ENCODE measurements around the gene TP53I13.

DNA sequence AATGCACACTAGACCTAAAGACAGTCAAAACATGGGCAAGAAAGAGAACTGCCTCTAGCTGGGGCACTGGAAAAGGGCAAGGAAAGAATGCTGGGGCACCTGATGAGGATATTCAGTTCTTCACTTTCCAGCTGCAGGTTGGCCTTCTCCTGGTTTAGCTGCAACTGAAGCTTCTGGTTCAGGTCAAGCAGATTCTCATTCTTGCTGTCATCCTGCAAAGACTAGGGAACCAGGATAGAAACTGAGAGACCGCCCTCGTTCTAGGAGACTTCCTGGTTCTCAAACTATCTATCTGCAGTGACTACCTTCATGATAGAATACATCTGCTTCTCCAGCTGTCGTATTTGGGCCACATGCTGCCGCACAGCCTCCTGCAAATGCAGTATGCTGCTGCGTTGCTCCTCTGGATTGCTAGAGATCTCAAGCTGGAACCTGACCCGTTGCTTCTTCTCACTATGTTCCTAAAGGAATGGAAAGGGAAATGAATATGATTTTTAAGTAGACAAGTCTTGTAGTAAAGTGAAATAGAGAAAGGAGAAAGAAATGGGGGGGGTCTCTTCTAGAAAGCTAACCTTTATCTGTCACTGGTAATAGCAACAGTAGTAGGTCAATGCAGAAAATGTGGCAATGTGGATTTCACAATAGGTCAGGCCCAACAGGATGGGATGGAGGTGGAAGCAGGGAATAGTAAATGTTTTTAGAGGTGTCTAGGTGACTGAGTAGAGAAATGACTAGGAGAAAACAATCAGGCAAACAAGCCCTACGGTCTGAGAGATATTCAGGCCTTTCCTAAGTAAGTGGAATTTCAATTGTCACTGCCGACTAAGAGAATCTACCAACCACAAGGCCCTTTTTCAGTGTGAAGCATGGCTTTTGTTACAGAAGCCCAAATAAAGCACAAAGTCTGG lies 5.8 kb upstream of the RSKR start:
- PRO-cap, result no peak
- RAMPAGE, long total RNA, 4 experiments, result start-site peak on the minus strand in 1 of 4 experiments, centred at position 284 of the sequence, 23 reads per replicate

DNA sequence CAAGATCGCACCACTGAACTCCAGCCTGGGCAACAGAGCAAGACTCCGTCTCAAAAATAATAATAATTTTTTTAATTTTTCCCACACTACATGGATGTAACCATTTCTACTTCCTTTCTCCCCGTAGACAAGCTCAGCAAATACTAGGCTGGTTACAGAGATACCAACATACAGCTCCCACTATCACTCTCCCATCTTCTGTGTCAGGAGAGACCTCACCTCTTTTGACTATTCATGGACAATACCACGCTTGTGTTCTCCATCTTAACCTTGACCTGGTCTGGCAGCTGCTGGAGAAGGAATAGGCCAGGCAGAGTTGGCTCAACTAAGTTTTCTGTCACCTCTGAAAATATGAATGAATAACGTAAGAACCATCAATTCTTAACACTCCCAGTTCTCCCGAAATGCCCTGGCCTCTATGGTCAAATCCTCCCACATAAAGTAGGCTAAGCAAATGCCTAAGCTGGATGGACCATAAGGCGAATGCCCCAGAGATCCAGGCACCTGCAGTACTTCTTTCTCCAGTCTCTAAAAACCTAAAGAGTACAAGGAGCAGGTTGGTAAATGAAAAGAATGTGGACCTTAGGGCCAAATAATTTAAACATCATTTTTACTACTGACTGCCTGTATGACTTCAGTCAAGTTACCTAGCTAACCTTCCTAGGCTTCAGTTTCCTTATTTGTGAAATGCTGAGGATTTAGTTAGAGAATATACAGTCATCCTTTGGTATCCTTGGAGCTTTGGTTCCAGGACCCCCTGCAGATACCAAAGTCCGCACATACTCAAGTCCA lies 4.4 kb downstream of the BLTP2 start:
- PRO-cap, result no peak
- RAMPAGE, long total RNA, 4 experiments, result no peak in any of the 4 experiments

GRCh38 chr17:28646655-28647211 lies 1.8 kb upstream of the BLTP2 start:
- PRO-cap, result no peak
- RAMPAGE, long total RNA, 4 experiments, result no peak in any of the 4 experiments

GRCh38 chr17:28673761-28674142 lies 11.7 kb downstream of the SUPT6H start:
- PRO-cap, result no peak
- RAMPAGE, long total RNA, 4 experiments, result no peak in any of the 4 experiments

- PRO-cap, result no peak
- RAMPAGE, long total RNA, 4 experiments, result no peak in any of the 4 experiments
Measured at GRCh38 chr17:28721110-28721968, 1.6 kb downstream of the RPL23A start.

- PRO-cap, result no peak
- RAMPAGE, long total RNA, 4 experiments, result no peak in any of the 4 experiments
Measured at GRCh38 chr17:28757657-28758444, 14.0 kb downstream of the TRAF4 start.

DNA sequence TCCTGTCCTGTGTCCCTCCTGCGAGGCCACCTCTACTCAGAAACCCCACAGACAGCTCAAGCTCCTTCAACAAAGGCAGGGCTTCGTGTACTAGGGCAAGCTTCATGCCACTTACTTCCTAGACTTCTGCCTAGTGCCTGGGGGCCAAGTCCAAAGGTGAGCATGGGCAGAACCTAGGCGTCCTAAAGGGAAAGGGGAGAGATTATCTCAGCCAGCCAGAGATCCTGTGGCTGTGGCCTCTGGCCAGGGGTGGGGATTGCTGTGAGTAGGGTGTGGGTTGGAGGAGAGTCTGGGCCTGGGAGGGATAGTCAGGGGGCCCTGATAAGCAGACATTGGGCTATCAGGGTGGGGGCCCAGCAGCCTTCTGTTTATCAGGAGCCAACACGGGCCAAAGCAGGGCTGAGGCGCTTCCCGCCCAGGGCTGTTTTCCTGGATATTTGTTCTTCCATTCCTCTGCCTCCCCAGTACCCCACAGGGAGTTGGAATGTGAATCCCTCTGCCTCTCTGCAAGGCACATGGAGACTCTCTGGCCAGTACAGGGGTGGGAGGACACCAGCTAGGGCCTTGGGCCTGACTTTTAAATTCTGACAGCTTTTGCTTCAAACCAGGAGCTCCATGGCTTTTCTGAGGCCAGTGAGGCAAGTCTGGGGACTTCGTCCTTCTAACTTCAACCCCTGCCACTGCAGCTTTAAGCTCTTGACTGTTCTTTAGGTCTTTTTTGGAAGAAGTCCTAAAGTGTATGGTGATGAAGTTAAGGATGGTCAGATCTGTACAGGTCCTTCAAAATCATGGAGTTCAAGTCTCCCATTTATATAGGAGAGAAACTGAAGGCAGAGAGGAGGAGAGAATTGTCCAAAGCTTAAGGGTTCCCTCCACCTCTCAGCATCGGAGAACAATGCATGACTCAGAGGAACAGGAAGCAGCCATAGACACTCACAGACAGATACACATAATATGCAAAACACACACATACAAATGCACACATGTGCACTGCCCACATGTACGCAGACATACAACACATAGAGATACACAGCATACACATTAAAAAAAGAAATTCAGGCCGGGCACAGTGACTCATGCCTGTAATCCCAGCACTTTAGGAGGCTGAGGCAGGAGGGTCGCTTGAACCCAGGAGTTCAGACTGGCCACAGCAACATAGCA lies 10.7 kb downstream of the ERAL1 start:
- PRO-cap, result no peak
- RAMPAGE, long total RNA, 4 experiments, result no peak in any of the 4 experiments

DNA sequence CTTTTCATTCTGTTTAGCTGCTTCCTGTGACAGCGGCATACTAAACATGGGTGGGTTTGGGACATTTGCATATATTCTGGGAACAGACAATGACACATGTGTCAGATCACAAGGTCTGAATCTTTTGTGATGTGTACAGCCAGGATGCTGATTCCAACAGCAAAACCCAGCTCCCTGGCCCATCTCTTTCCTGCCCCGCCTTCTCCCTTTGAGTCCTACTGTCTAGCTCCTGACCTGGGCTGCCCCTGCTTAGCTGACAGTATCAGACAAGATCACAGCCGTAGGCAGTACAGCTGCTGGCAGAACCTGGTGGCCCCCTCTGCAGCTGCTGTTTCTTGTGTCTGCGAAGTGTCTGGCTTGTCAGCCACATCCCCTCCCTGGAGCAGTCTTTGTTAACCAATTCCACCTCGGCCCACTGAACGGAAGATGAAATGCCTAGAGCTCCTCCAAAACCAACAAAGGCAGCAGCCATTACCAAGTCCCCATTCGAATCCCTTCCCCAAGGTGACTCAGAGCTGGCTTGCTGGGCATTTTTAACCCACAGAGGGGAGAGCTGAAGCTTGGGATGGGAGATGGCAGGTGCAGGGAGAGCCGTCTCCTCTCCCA lies 5.6 kb downstream of the PIPOX start:
- PRO-cap, result no peak
- RAMPAGE, long total RNA, 4 experiments, result no peak in any of the 4 experiments

DNA sequence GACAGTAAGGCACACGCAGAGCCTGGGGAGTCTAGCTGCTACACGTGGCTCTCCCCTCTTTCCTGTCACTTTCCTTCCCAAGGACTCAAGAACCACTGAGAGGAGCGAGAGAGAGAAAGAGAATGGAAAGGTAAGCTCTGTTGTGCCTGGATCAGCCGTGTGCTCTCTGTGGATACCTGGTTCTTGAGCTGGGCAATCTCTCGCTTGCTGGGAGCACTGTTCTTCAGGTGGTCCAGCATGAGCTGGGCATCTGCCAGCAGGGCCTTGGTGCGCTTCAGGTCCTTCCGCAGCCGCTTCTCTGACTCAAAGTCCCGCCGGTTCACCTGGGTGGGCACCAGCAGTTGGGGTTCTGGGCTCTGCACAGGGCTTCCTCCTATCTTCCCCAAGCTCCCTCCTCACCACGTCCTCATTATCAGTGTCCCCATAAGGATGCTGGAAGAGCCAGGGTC lies 49.8 kb downstream of the PIPOX start:
- PRO-cap, result no peak
- RAMPAGE, long total RNA, 4 experiments, result start-site peak on the minus strand in 1 of 4 experiments, centred at position 255 of the sequence, 129 reads per replicate

DNA sequence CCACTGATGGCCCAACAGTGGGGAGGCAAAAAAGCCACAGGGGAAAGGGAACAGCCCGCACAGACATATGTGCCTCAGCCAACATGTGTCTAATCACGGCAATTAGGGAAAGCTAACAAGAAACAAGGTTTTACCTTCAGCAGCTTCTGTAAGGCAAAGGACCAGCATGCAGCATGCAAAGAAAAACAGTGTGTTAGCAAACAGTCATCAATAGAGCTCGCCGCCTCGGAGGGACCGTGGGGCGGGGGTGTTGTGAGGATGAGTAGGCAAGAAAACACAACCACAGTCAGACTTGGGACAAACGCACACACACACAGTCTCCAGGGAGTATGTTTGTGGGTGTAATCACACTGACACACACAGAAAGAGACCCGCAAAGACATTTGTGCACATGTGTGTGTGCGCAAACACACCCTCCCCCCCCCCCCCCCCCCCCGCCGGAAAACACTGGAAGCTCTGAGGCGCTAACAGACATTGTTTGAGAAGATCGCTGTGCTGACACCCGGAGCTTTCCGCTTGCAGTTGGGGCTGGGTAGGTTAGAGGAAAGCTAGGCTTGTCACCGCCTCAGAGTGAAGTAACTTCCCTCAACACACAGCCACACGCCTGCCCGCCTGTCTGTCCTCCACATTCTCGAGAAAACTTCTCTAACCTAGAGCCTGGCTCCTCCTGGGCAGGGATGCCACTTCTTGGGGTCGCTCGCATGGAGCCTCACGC lies 63.7 kb downstream of the MYO18A start:
- PRO-cap, result no peak
- RAMPAGE, long total RNA, 4 experiments, result no peak in any of the 4 experiments

DNA sequence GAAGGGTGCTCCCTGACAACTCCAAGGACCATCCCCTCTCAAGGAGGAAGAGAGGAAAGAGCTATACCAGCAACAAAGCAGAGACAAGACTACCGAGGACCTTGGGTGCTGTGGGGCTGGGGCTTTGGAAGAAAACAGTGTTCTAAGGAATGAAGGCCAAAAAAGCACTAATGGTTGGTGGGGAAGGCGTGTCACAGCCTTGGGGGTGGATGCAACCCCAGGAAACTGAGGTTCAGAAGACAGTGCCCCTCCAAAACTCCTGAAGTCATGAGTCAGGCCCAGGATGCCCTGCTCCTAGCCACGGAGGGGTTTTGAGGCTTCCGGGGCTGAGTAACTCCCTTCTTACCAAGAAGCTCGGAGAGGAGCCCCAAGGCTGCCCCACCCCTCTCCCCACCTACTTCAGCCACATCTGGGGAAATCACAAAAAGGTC lies 40.3 kb downstream of the MYO18A start:
- PRO-cap, result no peak
- RAMPAGE, long total RNA, 4 experiments, result no peak in any of the 4 experiments

- PRO-cap, result no peak
- RAMPAGE, long total RNA, 4 experiments, result no peak in any of the 4 experiments
Measured at GRCh38 chr17:29148197-29149498, 31.6 kb downstream of the MYO18A start.

DNA sequence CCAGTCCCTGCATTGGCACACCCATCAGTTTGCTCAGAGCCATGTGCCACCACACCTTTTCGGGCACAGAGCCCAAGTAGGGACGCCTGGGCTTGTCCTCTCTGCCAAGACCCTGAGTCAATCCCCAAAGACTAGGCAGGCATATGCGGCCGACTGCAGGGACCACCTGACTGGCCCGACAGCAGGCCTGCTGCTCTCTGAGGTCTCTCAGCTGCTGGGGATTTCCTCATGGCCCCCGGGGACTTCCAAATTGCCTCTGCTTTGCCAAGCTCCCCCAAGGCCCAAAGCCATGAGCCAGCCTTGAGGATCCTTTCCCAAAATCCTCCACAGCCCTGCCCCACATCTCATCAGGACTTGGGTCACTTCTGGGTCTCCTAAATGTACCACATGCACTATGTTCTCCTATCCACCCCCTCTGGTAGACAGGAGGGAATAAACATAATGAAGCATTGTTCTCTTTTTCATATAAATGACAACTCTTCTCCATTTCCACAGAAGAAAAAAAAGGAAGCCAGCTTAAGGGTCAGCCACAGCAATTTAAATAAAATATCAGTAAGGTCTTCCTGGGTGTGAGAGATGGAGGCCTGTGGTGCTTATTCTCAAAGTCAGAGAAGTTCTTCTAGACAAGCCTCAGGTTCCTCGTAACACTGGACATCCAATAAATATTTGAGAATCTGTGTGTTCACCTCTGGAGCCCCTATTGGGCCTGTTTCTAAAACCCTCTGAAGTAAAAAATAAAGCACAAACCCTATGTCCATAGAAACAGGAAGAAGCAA lies 30.5 kb downstream of the MYO18A start:
- PRO-cap, result no peak
- RAMPAGE, long total RNA, 4 experiments, result no peak in any of the 4 experiments

DNA sequence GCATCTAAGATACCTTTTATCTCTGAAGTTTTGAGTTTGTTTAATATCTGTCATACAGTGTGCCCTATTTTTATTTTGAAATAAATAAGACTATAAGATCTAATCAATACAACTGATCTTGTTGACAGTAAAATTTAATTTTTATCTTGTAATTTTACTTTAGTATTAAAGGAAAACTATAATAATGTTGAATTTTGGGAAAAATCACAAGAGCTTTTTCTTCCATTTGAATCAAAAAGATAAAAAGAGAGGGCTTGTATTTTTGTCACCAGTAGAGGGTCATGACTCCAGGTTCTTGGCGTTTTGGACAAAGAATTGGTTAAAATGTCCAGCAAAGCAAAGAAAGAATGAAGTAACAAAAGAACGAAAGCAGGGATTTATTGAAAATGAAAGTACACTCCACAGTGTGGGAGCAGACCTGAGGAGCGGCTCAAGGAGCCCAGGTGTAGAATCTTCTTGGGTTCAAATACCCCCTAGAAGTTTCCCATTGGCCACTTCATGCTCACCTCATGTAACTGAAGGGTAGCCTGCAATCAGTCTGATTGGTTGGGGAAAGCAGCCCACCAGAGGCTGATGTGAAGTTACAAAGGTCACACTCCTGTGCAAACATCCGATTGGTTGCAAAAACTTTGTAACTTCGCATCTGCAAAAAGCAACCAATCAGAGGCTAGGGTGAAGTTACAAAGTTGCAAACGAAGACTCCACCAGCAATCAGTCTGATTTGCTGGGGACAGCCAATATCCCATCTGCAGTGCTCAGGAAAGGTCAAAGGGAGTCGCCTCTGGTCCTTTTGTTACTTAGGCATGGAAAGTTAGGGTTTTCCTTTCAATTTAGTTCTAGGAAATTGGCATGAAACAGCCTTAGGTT lies 39.9 kb downstream of the TAOK1 start:
- PRO-cap, result no peak
- RAMPAGE, long total RNA, 4 experiments, result no peak in any of the 4 experiments

DNA sequence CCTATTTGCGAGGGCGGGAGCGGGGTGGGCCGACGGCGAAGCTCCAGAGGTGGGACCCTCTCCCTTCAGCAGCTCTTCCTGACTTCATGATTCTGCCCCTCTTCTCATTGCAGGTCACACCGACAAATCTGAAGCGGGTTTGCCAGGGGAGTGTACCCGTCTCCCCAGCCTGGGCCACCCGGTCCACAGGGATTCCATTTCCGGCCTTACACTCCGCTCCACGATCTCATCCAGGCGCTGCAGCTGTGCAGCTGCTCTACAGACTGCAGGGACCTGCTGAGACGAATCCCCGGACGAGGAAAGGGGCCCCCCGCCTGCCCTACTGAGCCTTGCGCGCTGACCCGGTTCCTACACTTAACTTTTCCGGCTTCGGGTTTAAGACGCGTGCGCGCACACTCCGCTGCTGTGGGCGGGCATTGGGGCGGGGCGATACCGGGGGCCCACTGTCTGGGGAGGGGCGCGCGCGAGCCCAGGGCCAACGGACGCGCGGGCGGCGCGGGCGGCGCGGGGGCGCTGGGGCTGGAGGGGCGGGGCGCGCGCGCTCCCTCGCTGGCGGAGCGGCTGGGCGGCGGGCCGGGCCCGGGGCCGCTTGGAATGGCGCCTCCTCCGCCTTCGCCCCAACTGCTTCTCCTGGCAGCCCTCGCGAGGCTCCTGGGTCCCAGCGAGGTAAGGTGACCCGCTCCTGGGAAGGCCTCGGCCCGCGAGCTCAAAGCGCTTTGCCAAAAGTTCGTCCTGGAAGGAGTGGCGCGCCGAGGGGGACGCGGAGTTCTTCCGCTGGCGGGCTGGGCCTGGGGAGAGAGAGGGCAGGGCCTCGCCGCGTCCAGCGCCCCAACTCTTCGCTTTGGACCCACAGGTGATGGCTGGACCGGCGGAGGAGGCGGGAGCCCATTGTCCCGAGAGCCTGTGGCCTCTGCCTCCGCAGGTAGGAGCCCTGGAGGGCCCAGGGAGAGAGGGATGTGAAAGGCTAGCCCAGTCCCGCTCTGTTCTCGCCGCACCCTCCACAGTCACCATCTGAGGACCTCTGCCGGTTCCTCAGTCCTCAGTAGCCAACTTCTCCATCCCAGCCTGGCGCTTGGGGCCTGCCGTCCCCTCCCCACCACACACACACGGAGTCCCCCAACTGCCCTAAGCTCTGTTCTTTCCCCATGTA lies at the start of gene TP53I13:
TSS of gene TP53I13 (plus strand) at position 537 of the 1,150 bp plus-strand sequence.
- PRO-cap, result bidirectional peak, plus-strand start at position 555 of the sequence, minus-strand start at position 330 of the sequence
- RAMPAGE, long total RNA, 4 experiments, result start-site peak on the plus strand in 2 of 4 experiments, centred at positions 558 to 559 of the sequence, 128 reads per replicate; start-site peak on the minus strand in 1 of 4 experiments, centred at position 362 of the sequence, 26 reads per replicate

DNA sequence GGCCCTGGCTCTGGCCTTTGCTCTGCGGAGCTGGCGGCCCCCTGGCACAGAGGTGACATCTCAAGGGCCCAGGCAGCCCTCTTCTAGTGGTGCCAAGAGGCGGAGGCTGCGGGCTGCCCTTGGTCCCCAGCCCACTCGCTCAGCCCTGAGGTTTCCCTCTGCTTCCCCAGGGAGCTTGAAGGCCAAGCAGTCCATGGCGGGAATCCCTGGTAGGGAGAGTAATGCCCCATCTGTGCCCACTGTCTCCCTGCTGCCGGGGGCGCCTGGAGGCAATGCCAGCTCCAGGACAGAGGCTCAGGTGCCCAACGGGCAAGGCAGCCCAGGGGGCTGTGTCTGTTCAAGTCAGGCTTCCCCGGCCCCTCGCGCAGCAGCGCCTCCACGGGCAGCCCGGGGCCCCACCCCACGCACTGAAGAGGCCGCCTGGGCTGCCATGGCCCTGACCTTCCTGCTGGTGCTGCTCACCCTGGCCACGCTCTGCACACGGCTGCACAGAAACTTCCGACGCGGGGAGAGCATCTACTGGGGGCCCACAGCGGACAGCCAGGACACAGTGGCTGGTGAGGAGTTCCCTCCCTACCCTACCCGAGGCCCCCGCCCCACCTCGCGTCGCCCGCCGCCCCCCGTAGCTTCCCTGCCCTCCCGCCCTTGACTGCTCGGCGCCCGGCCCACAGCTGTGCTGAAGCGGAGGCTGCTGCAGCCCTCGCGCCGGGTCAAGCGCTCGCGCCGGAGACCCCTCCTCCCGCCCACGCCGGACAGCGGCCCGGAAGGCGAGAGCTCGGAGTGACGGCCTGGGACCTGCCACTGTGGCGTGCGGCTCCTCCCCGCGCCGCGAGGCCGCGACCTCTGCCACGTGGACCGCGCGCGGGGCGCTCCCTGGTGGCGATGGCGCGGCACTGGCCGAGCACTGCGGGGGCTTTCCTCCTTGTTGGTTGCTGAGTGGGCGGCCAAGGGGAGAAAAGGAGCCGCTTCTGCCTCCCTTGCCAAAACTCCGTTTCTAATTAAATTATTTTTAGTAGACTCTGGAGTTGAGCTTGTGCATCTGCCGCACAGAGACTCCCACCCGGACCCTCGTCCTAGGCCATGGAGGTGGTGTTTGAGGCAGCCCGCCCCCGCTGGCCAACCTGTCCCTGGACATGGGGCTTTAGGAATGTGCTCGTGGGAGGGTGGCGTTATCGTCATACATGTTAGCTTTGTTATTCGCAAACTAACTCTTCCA lies 4.0 kb downstream of the TP53I13 start:
- PRO-cap, result no peak
- RAMPAGE, long total RNA, 4 experiments, result no peak in any of the 4 experiments

DNA sequence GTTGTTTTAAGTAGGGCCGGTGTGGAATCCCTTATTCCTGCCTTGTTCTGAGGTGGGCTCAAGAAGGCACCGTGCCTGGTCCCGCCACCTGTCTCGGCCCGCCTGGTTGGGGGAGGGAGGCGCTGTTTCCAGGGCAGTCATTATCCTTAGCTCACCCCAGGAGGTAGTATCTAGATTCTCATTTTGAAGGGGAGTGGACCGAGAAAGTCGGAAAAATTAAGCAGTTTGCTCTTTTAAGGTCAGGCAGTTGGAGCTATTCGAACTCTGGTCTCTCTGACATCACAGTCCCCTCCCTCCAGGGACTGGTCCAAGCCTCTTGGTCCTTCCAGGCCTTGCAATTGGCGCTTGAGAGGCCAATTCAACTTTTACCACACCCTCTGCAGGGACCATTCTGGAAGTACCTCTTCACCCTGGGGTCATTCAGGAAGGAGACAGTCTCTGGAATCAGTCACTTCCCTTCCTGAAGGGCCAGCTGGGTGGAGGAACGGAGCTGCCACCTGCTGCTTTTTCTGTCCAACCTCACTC lies 830 bp upstream of the ANKRD13B start:
- PRO-cap, result no peak
- RAMPAGE, long total RNA, 4 experiments, result no peak in any of the 4 experiments

- PRO-cap, result no peak
- RAMPAGE, long total RNA, 4 experiments, result no peak in any of the 4 experiments
Measured at GRCh38 chr17:29636034-29636641, 13.4 kb upstream of the CORO6 start.

DNA sequence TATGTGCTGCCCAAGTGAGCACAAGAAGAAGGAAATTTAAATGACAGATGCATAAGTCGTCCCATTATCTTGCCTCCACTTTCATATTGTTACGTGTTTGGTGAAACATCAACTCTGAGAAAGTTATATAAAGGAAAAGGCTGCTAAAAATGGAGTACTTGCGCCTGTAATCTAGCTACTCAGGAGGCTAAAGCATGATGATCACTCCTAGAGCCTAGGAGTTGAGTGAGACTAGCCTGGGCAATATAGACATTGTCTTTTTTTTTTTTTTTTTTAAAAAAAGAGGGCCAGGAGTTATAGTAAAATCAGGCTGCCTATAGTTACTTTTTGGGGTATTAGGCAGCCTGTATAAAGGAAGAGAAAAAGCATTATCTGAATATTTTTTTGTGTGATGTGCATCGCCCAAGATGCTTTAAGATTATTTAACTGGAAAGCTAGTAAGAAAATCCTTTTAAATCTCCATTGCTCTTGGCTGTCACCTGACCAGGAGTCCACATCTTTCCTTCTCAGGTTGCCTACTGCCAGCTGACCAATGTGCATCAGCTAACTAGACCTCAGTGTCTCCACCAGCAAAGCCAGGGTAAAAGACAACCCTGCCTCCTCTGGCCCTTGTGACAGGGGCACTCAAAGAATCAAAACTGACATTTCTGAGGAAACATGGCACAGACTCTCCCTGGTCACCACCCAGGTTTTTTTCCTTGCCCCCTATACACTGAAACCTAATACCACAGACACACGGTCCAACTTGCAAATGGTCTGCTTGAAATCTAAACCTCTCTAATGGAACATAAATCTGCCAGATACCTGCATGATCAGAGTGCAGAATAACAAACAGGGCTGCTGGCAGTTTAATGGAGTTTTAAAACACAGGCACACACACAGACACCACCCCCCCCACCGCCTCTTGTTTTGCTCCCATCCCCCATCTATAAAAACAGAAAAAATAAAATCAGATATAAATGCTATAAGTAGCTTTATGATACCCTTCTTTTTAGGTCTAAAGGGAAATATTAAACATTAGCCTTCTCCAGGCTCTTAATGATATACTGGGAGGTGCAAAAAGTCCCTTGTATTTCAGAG lies 19.3 kb upstream of the CORO6 start:
- PRO-cap, result no peak
- RAMPAGE, long total RNA, 4 experiments, result no peak in any of the 4 experiments

GRCh38 chr17:29645456-29646107 lies 22.9 kb upstream of the CORO6 start:
- PRO-cap, result no peak
- RAMPAGE, long total RNA, 4 experiments, result no peak in any of the 4 experiments

All from sigmoid colon (tissue), 4 donors.